H4 (cell line): ENCODE results near the gene KAT14.

DNA sequence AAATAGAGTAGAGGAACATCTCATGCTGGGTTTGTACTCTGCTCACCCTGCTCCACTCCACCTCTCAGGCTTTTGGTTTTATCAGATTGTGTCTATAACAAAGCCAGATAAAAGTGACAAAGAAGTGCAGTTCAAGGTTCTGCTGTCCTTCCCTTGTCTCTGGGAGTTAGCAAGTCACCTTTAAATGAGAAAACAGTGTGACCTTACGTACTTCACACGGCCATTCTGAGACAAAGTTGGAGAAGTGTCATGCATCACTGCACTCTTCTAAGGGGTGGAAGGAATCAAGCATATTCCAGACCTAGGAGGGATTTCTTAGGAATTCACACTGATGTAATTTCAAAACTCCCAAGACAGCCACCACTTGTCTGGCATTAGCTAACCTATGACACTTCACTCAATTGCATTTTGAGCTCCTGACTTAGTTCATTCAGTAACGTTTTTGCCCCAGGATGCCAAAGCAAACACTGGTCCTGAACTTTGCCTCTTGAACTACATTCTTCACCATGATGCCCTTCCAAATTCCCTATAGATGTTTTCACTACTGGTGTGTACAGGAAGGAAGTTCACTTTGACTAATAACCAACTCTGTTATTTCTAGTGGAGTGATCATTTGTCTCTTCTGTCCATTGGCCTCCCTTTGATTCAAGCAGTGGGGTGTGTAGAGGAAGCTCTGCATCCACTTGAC is 647.5 kb upstream of the FLRT3 start:
- RAMPAGE, long total RNA: no peak

- RAMPAGE, long total RNA: no peak
Measured at GRCh38 chr20:15196546-15197215, 859.3 kb upstream of the FLRT3 start.

- RAMPAGE, long total RNA: no peak
Measured at GRCh38 chr20:16283785-16284546, 289.3 kb downstream of the KIF16B start.

DNA sequence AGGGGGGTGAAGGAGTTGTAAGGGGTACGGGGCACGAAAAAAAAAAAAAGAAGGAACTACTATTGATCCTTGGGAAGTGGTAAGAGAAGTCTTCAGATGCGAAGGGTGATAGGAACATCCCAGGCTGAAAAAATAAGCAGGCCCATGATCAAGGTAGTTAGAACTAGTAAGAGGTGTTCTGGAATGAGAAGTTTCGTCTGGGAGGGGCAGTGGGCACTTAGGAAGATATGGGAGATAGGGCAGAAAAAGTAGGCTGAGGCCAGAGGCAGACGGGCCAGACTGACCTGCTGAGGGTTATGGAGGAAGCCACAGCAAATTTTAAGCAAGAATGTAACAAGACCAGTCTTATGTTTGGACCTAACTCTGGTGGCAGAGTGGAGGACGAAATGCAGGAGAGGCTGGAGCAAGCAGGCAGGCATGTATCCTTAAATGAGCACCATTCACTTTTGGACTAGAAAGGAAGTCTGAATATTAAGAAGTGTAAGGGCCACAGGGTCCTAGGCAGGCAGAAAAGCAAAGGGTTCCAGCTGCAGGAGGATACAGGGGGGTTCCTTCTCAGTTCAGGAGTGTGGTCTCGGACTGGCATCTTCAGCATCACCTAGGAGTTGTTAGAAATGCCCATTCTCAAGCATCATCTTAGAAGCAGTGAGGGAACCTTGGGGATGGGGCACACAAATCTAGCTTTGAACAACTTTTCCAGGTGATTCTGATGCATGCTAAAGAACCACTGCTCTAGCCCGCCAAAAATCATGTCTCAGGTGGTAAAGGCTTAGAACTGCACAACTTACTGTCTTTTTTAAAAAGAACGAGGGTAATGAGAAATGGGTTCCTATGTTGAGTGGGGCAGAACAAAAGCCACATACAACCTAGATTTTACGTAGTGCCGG is 1.7 kb upstream of the DSTN start:
- RAMPAGE, long total RNA: no peak

- RAMPAGE, long total RNA: no peak
Measured at GRCh38 chr20:17590070-17590753, 20.3 kb downstream of the DSTN start.

- RAMPAGE, long total RNA: no peak
Measured at GRCh38 chr20:17621631-17621928, 51.7 kb downstream of the DSTN start.

DNA sequence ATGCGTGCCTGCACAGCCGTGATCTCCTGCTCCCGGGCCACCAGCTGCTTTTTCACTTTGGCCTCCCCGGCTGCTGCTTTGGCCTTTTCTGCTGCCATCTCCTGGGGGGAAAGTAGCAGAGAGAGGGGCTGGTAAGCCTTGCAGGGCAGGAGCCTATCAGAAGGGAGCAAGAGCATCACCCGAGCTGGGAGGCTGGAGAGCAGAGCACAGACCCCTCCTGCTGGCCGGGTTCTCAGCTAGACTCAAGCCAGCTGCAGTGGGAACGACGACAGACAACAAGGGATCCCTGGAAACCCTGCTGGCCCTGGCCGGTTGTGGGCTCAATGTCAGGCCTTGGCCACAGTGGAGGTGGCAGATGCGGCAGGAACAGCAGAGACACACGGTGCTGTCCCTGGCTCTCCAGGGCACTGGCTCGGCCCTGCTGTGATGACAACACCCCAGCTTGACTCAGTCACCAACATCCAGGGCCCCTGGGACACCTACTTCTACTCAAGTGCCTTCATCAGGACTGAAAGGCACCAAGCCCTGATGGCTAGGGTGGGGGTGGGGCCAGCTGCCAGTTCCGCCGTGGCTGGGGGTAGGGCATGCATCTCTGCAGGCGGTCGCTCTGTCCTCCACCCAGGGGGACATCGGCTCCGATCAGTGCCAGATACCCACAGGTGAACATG is 45.3 kb downstream of the RRBP1 start:
- RAMPAGE, long total RNA: no peak

- RAMPAGE, long total RNA: no peak
Measured at GRCh38 chr20:17638174-17638658, 43.8 kb downstream of the RRBP1 start.

DNA sequence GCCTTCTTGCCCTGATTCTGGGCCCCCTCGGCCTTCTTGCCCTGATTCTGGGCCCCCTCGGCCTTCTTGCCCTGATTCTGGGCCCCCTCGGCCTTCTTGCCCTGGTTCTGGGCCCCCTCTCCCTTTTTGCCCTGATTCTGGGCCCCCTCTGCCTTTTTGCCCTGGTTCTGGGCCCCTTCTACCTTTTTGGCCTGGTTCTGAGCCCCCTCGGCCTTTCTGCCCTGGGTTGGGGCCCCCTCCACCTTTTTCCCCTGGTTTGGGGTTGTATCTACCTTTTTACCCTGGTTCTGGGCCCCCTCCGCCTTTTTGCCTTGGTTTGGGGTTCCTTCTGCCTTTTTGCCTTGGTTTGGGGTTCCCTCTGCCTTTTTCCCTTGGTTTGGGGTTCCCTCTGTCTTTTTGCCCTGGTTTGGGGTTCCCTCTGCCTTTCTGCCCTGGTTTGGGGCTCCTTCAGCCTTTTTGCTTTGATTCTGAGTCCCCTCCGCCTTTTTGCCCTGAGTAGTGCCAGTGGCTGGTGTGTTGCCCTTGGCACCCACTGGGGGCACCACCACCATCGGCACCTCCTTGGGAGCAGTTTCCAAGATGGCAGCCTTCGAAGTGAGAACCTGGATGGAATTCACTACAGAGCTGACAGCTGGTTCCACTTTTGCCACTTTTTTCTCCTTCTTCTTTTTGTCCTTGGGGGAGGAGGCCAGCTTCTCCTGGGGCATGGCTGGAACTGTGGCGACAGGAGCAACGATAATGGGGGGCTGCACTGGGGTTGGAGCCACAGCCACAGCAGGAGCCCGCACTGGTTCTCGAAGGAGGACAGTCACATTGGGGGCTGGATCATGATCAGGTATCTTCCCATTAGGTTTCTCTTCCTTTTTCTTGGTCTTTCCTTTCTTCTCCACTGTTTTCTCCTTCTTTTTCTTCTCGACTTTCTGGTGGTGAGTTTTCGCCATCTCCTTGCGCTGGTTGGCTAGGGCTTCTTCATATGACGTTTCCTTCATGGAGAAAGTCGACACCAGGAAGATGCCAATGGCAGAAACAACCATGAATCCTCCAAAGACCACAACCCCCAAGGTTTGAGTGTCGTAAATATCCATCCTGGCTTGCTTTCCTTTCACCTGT is 22.3 kb downstream of the RRBP1 start:
- RAMPAGE, long total RNA: no peak

DNA sequence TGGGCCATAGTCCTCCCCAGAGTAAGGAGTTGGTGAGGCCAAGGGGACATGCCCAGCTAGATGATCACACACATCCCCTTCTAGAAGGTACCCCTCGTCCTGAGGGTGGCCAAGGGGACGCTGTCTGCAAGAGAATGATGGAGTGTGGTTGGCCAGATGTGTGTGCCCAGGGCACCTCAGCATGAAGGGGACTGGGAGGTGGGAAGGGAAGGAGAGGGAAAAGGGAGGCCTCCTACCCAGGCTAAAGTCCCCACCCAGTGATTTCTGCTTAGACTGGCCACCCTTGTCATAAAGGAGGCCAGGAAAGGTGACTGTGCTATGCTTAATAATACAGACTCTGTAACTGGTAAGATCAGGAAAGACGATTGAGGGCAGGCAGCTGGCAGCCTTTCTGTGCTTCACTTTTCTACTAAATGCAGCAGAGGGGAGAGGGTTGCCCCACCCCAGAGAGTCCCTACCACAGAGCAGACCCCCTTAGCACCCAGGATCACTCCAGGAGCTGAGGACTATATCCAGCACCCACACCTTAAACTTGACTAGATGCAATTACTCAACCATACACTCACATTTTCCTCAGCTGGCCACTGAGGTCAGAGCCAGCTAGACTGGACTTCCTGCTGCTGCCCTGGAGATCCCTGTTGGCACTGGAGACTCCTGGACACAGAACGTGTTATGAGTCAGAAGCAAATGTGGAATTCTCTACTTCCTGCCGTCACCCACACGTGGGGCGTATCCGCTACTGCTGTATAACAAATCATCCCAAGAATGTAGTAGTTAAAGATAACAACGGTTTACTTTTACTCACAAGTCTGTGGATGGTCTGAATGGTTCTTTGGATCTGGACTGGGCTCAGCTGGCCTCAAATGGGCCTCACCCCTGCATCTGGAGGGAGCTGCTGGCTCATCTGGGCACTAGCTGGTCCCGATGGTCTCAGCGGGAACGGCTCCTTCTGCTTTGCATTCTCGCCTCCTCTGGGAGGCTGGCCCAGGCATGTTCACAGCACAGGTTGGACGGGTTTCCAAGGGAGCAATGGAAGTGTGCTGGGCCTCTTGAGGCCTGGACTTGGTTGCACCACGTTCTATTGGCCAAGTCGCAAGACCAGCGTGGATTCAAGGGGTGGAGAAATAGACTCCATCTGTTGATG is 118.9 kb downstream of the SNX5 start:
- RAMPAGE, long total RNA: no peak

GRCh38 chr20:17854034-17854761 is 114.4 kb downstream of the SNX5 start:
- RAMPAGE, long total RNA: no peak

GRCh38 chr20:17958288-17959423 is 9.9 kb downstream of the SNX5 start:
- RAMPAGE, long total RNA: no peak

DNA sequence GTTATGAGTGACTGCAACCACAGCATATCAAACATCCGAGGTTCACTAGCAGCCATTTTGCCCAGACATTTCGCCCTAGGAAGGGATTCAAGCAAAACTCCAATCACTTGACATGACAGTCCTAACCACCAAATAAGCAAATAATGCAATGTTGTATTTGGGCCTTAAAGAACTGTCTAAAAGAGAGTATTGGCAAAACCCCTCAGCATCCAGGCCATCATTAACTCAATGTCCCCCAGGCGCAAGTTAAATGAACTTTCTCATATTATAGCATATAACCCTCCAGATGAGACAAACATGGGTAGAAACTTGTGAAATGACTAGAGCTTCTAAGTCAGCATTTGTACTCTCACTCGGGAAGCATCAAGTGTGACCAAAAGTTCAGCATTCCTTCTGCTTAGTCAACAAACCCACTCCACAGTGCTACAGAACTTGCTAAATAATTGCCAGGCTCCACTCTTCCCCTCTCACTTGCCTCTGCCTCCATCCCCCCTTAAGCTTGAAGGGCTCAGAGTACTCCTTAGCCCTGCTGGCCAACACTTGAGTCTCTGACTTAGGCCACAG is 9.1 kb downstream of the SNX5 start:
- RAMPAGE, long total RNA: no peak

DNA sequence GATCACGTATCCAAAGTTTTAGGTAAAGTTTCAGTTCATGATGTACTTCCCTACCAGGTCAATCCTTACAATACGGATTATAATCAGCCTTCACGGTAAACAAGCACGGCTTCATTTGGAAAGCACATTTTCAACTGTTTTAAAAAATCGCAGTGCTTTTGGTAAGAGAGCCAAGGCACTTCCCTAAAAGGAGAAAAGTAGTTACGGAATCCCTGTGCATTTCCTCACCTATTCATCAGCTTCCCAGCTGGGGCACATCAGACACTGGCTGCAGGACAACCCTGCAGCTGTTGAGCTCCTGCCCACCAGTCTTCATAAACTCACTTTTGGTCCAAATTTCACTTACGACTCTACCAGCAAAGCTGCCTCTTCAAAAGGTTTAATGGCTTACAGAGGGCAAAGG is 7.7 kb downstream of the SNX5 start:
- RAMPAGE, long total RNA: no peak

DNA sequence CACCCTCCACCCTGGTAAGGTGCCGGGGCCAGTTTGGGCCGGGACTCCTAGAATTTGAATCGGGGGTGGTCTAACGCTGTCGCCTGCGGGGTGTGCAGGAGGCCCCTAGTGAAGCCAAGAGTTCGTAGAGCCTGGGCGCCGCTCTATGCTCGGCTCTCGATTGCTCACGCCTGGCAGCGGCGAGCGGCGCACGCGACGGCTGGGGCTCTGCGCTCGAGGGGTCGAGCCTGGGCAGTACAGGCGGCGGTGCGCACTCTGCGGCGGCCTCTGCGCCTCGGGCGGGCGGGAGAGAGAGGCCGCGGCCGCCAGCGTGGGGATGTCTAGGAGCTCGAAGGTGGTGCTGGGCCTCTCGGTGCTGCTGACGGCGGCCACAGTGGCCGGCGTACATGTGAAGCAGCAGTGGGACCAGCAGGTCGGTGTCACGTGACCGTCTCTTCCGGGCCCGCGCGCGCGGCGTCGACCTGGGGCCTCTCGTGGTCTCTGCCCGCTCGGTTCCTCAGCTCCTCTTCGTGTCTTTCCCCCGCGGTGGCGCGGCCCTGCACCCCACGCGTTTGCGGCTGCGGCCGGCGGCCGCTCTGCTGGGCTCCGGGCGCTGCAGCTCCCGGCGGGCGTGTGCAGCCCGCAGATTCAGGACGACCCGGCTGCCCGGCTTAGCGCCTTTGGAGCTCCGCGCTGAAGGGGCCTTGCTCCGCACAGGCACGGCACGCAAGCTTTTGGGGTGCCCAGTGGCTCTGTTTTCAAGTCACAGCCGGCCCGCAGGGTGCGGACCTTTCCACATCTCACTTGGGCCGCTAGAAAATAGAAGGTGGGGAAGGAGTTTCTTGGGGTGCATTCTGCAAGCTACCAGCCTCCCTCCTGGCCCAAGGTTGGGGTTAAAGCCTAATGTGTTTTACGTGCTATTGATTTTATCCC is at the start of gene KAT14:
TSS of gene KAT14 (plus strand) at position 224 of the 912 bp plus-strand sequence.
- RAMPAGE, long total RNA: start-site peak on the plus strand centred at position 245 of the sequence, 17 bp wide, 22 reads

DNA sequence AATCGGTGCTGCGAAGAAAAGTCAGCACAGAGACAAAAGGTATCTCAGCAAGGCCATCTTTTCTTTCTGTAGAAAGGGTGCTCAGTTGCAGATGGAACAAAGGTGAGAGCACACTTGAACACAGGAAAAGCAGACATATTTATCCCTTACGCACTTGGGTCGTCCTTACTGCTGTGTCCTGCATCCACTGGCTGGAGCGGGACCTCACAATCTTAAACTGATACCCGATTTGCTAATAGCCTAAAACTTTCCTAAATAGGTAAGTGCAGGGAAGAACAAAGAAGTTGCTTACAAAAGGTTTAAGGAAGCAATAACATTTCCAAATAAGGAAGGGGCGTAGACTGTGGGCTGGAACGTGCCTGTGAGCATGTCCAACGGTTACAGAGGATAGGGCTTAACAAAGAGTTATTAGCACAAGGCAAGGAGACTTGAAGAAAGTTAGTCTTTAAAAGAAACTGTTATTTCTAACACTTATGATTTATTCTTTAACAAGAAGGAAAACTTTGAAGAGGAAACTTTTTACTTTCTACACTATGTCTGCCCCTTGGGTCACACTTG is 28.5 kb downstream of the KAT14 start:
- RAMPAGE, long total RNA: no peak

- RAMPAGE, long total RNA: no peak
Measured at GRCh38 chr20:19210447-19210802, 2.0 kb upstream of the SLC24A3 start.

DNA sequence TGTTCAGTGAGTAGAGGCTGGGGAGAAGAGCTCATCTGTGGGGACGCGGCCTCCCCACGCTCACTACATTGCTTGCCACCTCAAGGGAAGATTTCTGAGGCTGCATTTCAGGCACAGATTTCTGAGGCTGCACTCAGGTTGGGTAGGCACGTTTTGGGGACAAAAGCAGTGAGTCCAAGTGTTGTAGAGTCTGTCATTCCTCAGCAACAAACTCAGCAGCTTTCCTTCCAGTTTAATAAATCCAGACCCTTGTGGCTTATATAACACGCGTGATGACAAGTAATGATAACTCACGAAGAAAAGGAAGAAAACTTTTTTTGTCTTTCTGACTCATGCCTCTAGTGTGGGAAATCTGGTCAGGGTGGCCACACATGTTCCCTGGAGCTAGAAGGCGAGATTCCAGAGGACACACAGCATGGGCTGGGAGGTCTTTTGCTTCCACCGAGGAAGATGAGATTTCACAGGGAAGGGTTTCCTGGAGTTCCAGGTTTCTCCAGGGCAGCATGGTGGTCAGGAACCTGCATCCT is 41.9 kb downstream of the SLC24A3 start:
- RAMPAGE, long total RNA: no peak

DNA sequence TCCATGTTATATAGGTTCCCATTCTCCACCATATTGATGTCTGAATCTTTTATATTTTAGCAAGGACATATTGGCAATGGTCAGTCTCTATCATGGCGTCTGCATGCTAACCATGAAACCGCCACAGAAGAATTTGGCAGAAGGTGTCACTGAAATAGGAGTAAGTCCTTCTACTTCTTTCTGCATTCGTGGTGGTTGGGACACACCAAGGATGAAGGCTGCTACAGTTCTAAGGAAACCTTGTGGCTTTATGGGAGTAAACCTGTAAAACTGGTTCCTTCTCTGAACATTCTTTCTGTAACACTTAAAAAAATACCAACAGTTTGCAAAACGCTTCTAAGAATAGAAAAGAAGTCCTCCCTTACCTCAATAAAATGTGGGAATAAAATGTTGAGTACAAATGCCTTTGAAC is 195.3 kb downstream of the SLC24A3 start:
- RAMPAGE, long total RNA: no peak

- RAMPAGE, long total RNA: no peak
Measured at GRCh38 chr20:19427508-19427938, 215.1 kb downstream of the SLC24A3 start.